Epidermal melanocyte (primary cell): Measurements from ENCODE around the genes NRN1, SSR1 and SNRNP48.

DNA sequence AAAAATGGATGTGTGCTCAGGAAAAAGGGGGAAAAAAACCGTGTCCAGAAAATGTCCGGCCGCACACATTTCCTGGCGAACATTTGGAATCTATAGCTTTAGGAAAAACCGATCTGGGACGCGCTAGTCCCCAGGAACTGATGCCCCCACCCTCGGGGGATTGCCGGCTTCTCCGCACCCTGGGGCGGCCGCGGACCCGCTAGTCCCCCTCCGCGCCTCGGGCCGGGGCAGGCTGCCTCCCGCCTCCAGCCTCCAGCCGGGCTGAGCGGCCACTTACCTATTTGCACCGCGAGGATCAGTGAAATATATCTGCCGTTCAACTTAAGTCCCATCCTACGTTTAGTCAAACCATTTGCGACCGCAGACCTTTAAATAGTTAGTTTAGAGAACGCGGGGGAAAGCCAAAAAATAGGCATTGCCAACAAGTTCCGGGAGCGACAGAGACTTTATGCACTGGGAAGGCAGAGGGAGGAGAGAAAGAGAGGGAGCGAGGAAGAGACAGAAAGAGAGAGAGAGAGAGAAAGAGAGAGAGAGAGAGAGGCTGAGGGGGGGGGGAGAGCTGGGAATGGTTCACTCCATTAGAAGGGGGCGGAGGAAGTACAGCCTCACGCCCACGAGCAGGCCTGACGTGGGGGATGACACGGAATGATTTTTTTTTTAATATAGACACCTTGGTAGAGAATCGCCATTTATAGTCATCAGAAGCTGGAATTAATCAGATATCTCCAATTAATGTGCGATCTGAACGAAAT is at the start of gene NRN1:
Gene NRN1 (minus strand): TSS at position 508 of the 752 bp plus-strand sequence.
- RRBS: 3% methylated on average over 10 of the region's 40 CpGs

GRCh38 chr6:6317762-6318439 is 2.6 kb downstream of the F13A1 start:
- RRBS: no CpG with 5 or more reads among the region's 5 CpGs

GRCh38 chr6:6678774-6679225 is 90.3 kb downstream of the LY86 start:
- RRBS: no CpG with 5 or more reads among the region's 11 CpGs

- RRBS: no CpG with 5 or more reads among the region's 5 CpGs
Measured at GRCh38 chr6:6796998-6797297, 208.4 kb downstream of the LY86 start.

DNA sequence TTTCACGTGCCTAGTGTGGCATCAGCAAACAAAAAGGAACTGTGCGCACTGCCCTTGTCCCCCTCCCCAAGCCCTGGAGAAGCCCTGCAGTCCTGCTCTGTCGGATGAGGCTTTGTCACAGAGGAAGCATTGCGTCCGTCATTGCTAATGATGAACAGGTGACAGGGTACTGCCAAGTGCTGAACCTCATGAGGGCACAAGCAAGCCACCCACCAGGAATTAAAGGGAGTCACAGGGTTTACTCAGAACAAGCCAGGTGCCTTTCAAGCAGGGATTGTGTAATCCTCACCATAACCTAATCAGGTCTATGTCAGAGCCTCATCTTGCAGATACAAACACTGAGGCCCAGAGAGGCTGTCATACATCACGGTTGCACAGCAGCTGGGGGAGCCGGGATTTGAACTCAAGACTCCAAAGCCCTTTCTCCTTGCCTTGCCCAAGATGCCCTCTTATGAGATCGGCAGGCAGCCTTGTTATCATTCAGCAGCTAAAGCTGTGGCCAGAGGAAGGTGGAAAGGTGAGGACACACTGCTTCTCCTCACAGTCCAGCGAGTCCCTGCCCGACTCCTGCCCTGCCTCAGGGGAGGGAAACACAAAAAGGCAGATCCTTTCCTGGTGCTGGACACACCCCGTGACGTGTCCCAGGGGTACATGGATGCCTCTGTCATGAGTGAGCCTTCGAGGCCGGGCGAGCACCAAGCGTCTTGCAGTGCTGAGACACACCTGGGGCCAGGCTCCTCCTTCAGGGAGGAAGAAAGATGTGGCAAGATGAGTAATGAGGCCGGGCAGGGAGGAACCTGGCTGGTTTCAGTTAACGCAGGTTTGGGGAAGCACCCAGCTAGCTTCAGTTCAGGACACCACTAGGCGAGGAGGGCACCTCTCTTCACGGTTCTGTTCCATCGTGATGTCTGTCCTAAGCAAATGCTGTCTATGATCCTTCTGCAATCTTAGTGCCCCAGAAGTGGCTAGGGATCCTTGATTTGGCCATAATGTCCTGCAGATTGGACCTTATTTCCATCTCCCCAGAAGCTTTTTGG is 214.9 kb downstream of the LY86 start:
- RRBS: no CpG with 5 or more reads among the region's 21 CpGs

GRCh38 chr6:6942691-6943349 is 164.9 kb upstream of the RREB1 start:
- RRBS: no CpG with 5 or more reads among the region's 17 CpGs

DNA sequence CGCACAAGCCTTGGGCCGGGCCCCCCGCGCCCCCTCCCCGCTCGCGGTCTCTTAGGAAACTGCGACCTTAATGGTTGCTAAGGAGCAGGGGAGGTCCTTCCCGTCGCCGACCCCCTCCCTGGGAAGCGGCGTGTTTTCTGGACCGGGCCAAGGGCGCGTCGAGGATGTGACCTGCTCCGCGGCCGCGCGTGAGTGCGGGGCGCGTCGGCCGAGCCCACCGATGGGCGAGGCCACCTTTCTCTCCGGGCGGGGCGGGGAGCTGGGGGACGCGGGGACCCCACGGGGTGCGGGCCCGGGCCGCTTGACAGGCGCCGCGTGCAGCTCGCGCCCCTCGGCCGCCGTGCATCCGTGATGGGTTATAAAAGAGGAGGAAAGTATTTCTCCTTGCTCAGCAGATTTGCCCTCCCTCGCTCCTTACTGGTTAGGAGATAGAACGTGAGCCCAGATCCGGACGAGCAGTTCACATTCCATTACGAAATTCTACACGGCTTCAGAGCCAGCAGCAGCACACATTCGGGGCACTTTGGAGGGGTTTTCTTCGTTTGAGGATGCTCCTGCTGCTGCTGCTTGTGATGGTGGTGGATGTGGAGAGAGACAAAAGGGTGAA is 1.6 kb downstream of the RREB1 start:
- RRBS: 6% methylated on average over 23 of the region's 55 CpGs

- RRBS: no CpG with 5 or more reads among the region's 5 CpGs
Measured at GRCh38 chr6:7130164-7130612, 22.4 kb downstream of the RREB1 start.

DNA sequence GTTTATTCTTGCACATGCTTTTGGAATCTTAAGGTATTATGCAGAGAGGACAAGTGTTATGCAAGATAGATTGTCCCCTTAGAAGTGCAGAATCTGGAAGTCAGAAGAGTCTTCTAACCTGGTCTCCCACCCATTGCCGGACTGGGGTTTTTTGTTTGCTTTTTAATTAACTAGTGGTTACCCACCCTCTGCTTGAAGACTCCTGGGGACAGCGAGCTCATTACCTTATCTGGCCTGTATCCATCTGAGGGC is 60.5 kb downstream of the RREB1 start:
- RRBS: no CpG with 5 or more reads among the region's 2 CpGs

DNA sequence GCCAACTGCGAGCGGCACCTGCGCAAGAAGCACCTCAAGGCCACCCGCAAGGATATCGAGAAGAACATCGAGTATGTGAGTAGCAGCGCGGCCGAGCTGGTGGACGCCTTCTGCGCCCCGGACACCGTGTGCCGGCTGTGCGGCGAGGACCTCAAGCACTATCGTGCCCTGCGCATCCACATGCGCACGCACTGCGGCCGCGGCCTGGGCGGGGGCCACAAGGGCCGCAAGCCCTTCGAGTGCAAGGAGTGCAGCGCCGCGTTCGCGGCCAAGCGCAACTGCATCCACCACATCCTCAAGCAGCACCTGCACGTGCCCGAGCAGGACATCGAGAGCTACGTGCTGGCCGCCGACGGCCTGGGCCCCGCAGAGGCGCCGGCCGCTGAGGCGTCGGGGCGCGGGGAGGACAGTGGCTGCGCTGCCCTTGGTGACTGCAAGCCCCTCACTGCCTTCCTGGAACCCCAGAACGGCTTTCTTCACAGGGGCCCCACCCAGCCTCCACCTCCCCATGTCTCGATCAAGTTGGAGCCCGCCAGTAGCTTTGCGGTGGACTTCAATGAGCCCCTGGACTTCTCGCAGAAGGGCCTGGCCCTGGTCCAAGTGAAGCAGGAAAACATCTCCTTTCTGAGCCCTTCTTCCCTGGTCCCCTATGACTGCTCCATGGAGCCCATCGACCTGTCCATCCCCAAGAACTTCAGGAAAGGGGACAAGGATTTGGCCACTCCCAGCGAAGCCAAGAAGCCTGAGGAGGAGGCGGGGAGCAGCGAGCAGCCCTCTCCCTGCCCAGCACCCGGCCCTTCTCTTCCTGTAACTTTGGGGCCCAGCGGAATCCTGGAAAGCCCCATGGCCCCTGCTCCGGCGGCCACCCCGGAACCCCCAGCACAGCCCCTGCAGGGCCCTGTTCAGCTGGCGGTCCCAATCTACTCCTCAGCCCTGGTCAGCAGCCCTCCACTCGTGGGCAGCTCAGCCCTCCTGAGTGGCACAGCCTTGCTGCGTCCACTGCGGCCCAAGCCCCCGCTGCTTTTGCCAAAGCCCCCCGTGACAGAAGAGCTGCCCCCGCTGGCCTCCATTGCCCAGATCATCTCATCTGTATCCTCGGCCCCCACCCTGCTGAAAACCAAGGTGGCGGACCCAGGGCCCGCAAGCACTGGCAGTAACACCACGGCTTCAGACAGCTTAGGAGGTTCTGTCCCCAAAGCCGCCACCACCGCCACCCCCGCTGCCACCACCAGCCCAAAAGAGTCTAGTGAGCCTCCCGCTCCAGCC is 82.3 kb downstream of the SSR1 start:
- RRBS: 100% methylated on average over 2 of the region's 77 CpGs

DNA sequence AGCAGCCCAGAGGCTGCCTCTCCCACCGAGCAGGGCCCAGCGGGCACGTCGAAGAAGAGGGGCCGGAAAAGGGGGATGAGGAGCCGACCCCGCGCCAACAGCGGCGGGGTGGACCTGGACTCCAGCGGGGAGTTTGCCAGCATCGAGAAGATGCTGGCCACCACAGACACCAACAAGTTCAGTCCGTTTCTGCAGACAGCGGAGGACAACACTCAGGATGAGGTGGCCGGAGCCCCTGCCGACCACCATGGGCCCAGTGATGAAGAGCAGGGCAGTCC is 81.6 kb downstream of the SSR1 start:
- RRBS: no CpG with 5 or more reads among the region's 16 CpGs

- RRBS: no CpG with 5 or more reads among the region's 15 CpGs
Measured at GRCh38 chr6:7250509-7251425, 62.2 kb downstream of the SSR1 start.

- RRBS: no CpG with 5 or more reads among the region's 5 CpGs
Measured at GRCh38 chr6:7267480-7267795, 45.6 kb downstream of the SSR1 start.

- RRBS: 3% methylated on average over 24 of the region's 56 CpGs
Measured at GRCh38 chr6:7312869-7313651, at the start of gene SSR1. Gene SSR1 (minus strand): TSS chr6:7313199.

DNA sequence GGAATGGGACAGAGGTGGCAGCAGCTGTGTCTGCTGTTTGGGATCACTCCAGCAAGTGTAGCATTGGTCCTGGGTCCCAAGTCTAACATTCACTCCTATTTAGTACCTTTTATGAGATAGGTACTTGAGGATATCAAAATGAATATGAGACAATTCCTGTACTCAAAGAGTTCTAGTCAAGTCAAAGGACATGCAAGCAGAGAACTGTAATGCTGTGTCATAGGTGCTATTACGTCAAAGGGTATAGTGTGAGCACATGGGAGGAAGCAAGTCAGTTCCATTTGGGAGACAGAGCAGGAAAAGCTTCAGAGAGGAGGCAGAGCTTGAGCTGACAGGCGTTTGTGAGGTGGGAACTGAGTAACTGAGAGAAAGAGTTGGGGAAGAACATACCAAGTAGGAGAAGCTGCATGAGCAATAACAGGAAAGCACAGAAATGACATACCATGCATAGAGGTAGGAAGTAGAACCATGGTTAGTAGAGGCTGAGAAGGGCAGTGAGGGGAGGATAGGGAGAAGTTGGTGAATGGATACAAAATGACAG is 15.2 kb upstream of the SSR1 start:
- RRBS: no CpG with 5 or more reads among the region's 2 CpGs

GRCh38 chr6:7589825-7590906 is at the start of gene SNRNP48:
Gene SNRNP48 (plus strand): TSS chr6:7590198.
- RRBS: 2% methylated on average over 25 of the region's 72 CpGs

DNA sequence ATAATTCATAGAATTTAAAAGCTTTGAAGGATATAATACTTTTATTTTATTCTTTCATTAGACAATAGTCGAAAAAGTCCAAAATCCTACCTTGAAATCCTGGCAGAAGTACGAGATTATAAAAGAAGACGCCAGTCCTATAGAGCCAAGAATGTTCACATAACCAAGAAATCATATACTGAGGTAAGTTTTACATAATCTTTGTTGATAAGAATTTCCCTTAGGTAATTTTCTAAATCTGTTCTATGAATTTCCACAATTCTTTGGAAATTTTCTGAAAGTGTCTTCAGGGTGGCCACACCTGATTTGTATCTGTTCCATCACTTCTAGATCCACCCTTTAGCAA is 12.5 kb downstream of the SNRNP48 start:
- RRBS: no CpG with 5 or more reads among the region's 3 CpGs

GRCh38 chr6:7691568-7692814 is 33.9 kb upstream of the BMP6 start:
- RRBS: no CpG with 5 or more reads among the region's 28 CpGs

GRCh38 chr6:7891552-7892135 is 18.9 kb downstream of the TXNDC5 start:
- RRBS: no CpG with 5 or more reads among the region's 9 CpGs

DNA sequence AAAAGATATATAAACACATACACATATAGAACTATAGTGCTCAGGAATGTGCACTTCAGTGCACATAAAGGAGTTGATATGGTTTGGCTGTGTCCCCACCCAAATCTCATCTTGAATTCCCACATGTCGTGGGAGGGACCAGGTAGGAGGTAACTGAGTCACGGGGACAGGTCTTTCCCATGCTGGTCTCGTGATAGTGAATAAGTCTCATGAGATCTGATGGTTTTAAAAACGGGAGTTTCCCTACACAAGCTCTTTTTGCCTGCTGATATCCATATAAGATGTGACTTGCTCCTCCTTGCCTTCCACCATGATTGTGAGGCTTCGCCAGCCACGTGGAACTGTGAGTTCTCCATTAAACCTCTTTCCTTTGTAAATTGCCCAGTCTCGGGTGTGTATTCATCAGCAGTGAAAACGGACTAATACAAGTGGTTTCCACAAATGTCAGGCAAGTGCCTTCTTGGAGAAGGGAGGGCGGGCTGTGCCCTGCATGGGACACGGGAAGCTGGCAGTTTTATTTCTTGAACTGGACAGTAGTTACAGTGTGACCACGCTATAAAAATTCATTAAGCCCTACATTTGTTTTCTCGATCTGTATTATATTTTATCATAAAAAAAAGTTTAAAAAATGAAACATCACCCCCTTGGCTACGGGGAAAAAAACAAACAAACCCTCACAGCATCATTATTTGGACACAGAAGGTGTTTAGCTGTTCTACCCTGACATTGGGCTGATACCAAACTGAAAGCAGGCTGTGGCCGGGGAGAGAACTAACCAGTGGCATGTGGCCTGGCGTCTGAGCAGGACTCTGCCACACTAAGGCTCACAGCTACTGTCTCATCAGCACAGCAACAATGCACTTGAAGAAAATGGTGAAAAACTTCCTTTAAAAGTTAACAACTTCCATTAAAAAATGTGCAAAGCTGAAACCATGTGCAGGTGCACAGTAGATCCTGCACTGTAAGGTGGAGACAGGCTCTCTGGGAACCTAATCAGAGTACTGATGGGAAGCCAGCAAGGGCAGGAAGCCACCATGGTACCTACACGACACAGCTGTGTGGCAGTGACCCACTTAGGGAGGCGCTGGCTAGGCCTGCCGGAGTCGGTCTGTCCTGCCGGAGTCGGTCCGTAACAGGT is 17.8 kb downstream of the TXNDC5 start:
- RRBS: no CpG with 5 or more reads among the region's 22 CpGs